ENCODE measurements around the gene MCOLN1.

DNA sequence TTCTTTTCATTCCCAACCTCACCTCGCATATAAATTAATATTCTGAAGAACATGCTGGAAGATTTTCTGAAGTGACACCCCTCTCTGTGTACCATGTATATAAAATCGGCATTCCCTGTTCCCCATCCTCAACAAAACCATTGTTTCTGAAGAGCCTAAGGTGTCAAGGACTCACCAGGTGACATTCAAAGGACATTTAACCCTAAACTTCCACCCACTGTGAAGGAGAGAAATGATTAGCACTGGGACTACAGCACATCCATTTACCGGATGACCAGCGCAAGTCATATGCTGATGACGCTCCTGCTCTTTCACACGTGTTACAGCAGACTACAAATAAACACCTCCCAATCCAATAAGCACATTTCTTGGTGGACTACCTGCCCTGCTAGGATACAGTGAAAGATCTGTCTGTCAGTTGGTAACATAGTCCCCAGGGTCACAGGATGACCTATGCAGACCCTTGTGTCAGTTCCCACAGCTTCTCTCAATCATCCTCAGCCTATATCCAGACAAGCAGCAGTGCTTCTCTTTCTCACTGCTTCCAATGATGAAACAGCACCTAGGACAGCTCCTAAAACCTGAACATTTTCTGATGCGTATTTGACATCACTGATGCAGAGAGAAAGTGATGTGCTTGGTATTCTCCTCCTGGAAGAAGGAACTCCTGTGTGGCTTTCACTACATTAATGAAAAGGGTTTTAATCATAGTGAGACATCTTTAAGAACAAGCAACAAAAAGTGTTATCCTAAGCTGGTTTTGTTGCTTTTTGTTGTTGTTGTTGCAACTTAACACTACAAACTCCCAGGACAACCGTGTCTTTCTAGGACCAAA lies 43.6 kb downstream of the ZNF557 start:
- PRO-cap = no peak

- PRO-cap = no peak
Measured at GRCh38 chr19:7115996-7116713, 46.7 kb downstream of the ZNF557 start.

- PRO-cap = no peak
Measured at GRCh38 chr19:7119432-7119777, 49.9 kb downstream of the ZNF557 start.

- PRO-cap = unidirectional peak, minus-strand start at chr19:7192587
Measured at GRCh38 chr19:7192200-7193106, 101.8 kb downstream of the INSR start.

DNA sequence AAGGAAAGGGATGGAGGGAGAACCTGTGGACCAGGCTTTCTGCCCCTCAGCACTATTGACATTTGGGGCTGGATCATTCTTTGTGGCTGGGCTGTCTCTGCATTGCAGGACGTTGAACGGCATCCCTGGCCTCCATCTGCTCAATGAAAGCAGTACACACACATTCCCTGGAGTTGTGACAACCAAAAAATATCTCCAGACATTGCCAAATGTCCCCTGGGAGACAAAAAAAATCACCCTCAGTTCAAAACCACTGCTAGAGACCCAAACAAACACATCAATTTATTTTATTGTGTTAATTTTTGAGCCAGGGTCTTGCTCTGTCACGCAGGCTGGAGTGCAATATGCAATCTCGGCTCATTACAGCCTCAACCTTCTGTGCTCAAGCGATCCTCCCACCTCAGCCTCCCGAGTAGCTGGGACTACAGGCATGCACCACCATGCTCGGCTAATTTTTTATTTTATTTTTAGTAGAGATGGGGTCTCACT lies 43.2 kb downstream of the INSR start:
- PRO-cap = no peak

- PRO-cap = no peak
Measured at GRCh38 chr19:7267128-7267916, 26.9 kb downstream of the INSR start.

GRCh38 chr19:7293028-7293711 lies 1.0 kb downstream of the INSR start:
- PRO-cap = unidirectional peak, plus-strand start at chr19:7293377

DNA sequence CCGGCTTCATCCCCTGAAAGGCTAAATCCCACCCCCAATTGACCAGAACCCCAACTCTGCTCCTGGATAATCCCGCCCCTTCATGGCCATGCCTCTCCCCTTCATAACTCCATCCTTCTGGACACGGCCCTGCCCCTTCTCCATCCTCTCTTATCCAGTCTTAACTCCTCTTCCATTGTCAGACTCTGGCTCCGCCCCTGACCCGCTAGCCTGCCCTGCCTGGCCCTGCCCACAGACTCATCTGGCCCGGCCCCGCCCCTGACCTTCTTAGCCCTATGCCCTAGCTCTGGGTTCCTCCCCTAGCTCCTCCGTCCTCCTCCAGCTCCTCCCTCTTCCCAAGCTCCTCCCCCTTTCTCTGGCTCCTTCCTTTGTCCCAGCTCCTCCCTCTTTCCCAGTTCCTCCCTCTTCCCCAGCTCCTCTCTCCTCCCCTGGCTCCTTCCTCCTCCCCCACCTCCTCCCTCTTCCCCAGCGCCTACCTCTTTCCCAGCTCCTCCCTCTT lies 9.1 kb downstream of the TEX45 start:
- PRO-cap = no peak

- PRO-cap = bidirectional peak, plus-strand start at chr19:7522646, minus-strand start at chr19:7522464
Measured at GRCh38 chr19:7522097-7522878, at the start of gene MCOLN1. Gene MCOLN1, plus strand, starts transcription at chr19:7522624.

DNA sequence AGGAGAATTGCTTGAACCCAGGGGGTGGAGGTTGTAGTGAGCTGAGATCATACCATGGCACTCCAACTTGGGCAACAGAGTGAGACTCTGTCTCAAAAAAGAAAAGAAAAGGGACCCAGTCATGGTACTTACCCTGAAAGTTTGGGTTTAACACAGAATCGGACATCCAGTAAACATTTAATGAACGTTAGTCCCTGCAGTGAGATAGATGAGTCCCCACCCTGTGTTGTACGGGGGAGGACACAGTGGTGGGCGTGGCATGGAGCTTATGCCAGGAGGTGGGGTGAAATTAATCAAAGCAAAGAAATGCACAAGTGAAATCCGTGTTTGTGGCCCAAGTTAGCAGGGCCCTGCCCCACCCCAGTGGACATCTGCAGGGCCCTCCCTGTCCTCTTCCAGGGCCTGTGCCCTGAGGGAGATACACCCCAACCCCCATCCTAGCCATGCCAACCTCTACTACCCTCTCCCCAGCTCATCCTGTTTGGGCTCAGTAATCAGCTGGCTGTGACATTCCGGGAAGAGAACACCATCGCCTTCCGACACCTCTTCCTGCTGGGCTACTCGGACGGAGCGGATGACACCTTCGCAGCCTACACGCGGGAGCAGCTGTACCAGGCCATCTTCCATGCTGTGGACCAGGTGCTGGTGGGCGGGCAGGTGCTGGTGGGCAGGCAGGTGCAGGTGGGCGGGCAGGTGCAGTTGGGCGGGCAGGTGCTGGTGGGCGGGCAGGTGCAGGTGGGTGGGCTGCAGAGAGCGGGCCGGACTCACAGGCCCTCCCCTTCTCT lies 3.7 kb downstream of the MCOLN1 start:
- PRO-cap = no peak

DNA sequence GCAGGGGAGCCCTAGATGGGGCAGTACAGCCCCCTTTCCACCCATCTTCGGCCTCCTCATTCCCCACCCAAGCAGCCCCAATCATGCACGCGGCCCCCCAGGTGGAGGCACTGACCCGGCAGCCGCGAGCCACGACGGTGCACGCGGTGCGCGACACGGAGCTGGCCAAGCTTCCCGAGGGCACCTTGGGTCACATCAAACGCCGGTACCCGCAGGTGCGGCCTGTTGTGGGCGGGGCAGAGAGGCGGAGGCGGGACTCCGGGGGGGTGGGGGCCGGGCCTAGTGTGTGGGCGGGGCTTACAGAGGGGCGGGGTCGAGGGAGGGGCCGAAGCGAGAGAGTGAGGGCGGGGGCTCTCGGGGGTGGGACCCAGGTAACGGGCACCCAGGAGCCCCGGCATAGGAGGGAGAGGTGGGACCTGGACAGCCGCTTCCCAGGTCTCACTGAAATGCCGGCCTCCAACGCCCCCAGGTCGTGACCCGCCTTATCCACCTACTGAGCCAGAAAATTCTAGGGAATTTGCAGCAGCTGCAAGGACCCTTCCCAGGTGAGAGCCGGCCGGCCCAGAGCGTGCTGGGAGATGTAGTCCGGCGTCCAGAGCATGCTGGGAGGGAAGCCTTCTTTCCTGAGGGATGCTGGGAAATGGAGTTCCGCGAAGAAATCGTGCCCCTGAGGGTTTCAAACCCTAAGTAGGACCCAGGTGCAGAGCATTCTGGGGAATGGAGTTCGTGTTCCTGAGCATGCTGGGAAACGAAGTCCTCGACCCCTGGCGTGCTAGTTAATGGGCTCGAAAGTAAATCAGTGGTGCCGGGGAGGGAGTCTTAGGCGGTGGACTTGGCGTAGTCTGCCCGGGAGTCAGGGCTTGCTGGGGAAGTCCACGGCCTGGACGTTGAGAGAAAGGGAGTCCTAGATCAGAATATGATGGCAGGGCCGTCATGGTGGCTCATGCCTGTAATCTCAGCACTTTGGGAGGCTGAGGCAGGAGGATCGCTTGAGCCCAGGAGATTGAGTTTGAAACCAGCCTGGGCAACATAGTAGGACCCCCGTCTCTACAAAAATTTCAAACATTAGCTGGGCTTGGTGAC lies 15.7 kb downstream of the PNPLA6 start:
- PRO-cap = no peak

GRCh38 chr19:7612800-7613682 lies 16.3 kb downstream of the XAB2 start:
- PRO-cap = no peak

GRCh38 chr19:7677646-7678740 lies 1.1 kb downstream of the MCEMP1 start:
- PRO-cap = no peak

DNA sequence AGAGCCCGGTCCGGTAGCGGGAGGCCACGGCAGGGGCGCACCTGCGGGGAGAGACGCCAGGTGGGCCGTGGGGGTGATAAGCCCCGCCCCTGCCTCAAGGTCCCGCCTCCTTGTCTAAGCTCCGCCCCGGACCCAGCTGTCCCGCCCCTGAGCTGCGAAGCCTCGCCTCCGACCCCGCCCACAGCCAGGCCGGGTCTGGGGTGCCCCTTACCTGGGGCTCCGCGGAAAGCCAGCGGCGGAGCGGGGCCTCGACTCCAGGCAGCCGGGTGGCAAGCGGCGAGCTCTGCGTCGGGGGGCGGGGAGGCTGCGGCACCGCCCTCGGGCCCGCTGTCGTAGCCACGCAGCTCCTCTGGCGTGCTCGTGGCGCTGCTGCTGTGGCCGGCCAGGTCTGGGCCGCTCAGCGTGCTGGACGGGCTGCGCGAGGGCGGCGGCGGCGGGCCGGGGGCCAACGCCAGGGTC lies 4.7 kb downstream of the PRR36 start:
- PRO-cap = no peak

- PRO-cap = bidirectional peak, plus-strand start at chr19:7903914, minus-strand start at chr19:7903514
Measured at GRCh38 chr19:7902987-7903757, 505 bp upstream of the MAP2K7 start.

DNA sequence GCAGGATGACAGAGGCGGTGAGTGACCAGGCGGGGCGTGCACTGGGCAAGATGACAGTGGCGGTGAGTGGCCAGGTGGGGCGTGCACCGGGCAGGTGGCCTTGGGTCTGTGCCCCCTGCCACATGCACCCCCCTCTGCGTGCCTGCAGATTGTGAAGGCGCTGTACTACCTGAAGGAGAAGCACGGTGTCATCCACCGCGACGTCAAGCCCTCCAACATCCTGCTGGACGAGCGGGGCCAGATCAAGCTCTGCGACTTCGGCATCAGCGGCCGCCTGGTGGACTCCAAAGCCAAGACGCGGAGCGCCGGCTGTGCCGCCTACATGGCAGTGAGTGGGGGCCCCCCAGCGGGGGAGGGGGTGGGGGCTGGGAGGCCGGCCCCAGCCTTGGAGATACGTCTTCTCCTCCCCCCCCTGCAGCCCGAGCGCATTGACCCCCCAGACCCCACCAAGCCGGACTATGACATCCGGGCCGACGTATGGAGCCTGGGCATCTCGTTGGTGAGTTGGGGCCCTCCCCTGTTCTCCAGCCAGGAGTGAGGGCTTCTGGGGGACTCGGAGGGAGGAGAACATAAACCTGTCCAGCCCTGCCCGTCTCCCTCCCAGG lies 3.7 kb upstream of the TGFBR3L start:
- PRO-cap = no peak

DNA sequence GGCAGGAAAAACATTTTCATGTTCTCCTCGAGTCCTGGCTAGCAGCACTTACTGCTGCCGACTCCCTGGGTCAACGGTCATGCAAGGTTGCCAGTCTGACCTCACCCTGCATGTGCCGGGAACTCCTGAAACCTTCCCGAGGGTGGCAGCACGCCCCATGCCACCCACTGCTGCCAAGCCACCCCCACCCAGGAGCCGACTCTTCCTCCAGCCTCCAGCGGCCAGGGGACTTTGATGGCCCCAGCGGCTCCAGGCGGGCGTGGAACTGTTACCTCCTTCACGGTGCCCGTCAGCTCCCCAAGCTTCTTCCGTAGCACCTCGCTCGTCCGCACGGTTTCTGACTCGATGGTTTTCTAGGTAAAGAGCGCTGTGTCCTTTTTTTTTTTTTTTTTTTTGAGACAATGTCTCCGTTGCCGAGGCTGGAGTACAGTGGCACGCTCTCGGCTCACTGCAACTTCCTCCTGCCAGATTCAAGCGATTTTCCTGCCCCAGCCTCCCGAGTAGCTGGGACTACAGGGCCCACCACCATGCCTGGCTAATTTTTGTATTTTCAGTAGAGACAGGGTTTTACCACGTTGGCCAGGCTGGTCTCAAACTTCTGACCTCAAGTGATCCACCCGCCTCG lies 8.6 kb downstream of the TIMM44 start:
- PRO-cap = no peak

DNA sequence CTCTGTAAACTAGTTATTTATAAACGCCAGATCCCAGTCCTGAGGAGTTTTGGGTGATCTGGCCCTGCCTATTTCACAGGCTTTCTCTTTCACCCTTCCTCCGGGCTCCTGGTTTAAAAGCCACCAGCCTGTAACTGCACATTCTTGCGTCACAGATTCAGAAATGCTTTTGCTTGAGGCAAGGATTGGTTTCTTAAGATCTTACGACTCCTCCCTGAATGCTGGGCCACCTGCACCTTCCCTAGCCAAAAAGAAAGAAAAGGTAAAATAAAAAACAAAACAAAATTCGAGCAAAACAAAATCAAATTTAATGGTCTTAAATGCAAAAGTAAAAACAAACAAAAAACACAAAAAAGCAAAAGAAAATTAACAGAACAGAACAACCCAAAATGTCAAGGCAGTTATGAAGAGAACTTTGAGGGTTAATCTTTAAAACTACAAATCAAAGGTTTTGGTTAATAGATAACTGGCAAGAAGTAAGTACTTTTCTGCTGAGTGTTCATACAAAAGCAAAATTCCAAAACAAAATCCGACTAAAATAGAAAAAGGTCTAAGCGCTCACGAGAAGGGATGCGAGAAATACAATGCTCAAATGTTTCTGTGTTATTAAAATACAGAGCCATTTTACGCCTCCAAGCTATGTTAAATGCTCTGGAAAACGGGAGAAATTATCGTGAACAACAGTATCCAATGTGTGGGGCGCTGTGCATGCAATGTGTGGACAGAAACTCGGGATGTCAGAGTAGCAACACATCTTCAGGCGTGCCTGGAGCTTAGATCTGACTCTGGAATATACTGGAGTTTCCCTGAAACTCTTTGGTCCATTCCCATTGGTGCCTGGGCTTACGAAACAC lies 18.7 kb upstream of the TIMM44 start:
- PRO-cap = no peak

- PRO-cap = no peak
Measured at GRCh38 chr19:7969565-7969878, 26.1 kb upstream of the TIMM44 start.

DNA sequence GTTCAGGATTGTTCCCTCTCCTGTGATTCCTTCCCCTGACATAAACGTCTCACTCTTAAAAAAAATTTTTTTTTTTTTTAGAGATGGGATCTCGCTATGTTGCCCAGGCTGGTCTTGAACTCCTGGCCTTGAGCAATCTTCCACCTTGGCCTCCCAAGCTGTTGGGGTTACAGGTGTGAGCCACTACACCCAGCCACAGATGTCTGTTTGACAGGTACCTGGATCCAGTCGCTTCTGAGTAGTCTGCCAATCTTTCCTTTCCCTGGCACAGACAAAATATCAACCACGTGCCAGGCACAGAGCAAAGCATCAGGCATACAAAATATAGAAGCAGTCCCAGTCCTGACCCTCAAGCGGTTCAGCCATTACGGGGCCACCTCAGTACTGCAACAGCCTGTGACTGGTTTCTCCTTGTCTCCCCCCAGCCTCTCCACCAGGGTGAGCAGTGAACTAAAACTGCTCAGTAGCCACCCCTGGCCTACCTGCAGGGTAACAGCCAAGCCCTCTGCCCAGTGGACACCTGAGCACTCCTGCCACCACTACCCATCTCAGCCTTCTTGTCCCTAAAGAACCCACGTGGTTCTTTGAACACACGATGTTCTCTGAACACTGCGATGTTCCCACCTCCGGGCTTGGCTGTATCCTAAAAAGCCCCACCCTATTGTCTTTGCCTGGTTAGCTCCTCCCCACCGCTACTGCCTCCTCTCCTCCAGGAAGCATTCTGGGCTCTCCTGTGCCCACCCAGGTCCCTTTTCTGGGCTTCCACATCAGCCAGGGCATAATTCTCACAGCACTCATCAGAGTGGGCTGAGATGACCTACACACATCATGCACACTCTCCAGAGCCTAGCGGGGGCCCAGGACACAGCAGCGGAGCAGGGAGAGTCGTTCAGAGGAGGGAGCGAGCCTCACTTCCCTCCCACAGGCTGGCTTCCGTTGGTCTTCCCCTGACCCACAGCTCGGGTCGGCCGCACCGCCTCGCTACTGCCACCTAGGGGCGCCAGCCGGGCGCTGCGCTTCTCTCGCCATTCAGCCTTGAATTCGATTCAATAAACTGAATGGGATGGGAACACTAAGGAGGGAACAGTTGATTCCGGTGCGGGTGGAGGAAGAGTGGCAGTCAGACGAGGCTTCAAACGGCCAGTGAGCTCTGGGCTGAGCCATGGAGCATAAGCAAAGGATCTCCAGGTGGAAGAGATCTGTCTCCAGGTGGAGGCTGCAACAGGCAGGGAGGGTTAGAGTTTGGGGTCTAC lies 3.4 kb downstream of the ELAVL1 start:
- PRO-cap = no peak